ENCODE data around the gene APOC3.

- CAGE, long polyA plus RNA, result no peak
- RRBS, result no CpG with 5 or more reads among the region's 6 CpGs
Measured at GRCh38 chr11:114132845-114133312, 73.4 kb downstream of the ZBTB16 start.

- CAGE, long polyA plus RNA, result no peak
- RRBS, result no CpG with 5 or more reads among the region's 21 CpGs
Measured at GRCh38 chr11:114157539-114158195, 98.2 kb downstream of the ZBTB16 start.

DNA sequence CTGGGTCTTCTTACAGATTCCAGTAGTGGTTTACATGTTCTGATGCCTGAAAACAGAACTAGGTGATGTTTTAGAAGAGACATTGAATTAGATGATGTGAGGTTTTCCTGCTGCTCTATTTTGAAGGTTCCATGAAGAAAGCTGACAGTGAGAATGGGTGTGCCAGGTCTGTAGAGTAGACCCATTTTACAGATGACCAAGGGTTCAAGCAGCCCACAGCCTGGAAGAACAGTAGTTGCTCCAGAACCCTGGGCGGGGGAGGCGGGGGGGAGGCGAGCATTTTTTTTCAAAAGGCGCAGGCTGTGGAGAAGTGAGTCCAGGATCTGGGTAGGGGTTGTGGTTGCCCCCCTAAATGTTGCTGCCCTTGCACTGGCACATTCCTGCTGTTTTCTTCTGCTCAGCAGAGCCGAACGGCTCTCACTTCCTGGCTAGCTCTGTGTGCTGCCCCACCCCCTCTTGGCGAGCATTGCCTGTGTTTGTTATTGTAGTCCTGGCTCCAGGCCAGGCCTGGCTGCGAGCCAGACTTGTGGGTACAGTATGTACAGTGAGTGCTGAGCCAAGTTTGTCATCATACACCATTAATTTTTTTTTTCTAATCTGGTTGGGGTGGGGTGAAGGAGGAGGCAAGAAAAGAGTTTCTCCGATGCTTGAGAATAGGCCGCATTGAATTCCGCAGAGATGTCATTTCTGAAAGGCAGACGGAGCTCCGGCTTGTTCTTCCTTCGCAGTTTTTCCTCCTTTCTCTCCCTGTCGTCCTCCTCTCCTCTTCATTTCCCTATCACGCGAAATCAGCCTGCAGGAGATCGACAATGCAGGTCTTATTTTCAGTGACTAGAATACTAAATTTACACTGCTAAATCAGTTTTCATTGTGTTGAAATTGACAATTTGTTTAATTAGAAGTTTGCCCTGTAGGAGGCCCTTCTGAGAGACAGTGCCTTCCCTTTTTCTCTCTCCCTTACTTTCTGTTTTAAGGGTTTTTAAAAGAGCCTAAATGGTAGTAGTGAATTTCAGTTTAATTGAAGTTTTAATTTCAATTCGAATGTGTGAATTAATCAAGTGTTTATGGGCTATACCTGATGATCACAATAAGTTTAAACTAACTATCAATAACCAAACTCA lies 100.5 kb downstream of the ZBTB16 start:
- CAGE, long polyA plus RNA, result no peak
- RRBS, result no CpG with 5 or more reads among the region's 19 CpGs

DNA sequence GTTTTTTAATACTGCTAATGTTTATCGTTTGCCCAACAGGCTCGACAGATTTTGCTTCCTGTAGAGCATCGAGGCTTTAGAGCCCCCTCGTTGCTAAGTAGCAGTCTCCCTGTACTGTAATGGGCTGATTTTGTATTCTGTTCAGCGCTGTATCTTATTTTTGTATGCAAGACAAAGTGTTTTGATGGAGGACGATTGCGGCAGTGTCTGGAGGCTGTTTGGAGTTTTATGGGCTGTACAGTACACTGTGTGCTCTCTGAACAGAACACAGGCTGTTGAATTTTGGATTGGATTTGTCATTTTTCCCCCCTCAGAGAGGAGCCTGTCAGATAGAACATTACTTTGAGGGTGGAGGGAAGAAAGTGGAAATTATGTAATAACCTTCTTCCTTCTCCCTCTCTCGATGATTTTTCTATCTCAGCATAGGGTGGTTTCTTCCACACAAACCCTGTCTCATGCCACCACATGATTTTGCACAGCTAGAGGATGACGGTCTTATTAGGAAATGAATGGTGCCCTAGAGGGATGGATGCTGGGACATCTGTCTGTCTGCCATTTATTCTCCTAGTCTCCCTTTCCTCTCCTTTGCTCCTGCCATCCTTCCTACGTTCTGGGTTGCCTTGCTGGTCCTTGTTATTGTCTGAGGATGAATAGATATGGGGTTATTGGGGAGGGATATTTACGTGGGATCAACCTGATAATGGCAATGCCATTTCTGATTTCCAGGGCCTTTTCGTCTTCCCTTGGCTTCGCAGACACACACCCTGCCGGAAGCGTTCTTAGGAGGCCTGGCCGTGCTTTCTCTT lies 104.6 kb downstream of the ZBTB16 start:
- CAGE, long polyA plus RNA, result no peak
- RRBS, result no CpG with 5 or more reads among the region's 16 CpGs

DNA sequence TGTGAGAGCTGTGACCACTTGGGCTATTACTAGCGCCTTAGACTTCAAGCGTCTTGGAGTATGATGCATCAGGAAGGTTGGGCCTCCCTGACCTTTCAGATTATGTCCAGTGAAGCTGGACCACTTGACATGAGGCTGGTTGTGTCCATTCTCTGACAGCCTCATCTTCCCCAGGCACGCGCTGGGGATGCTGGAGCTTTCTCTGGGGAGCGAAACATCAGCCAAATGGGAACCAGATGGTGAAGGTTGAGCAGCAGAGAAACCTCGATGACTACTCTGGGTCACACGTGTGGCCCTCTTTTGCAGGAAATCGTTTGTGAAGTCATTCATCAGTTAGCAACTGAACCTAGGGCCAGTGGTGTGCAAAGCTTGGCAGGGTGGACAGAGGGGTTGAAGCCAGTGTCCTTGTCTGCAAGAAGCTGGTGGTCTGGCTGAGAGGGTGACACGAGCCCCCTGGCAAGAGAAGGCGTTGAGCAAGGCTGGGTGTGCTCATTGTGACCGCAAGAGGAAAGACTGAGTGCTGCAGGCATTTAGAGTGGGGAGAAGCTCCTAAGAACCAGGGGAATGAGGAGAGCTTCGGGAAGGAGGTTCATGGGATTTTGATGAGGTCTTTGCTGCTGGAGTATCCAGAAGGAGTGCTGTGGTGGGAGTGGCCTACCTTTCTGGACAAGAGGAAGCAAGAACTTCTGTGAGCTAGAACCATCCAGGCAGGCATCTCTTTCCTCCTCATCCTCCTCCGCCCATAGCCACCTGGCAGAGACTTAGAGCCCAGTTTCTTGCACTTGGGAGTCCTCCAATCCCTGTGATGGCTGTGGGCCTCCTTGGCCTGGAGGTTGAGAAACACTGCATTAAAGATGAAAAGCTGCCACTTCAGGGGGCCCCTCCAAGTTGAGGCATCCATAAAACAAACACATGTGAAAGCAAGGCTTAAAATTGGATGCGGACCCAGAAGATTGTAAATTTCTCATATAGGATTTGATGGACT lies 110.0 kb downstream of the ZBTB16 start:
- CAGE, long polyA plus RNA, result no peak
- RRBS, result no CpG with 5 or more reads among the region's 14 CpGs

GRCh38 chr11:114174755-114175454 lies 115.4 kb downstream of the ZBTB16 start:
- CAGE, long polyA plus RNA, result no peak
- RRBS, result no CpG with 5 or more reads among the region's 3 CpGs

GRCh38 chr11:114216618-114217346 lies 79.4 kb upstream of the NNMT start:
- CAGE, long polyA plus RNA, result no peak
- RRBS, result no CpG with 5 or more reads among the region's 4 CpGs

- CAGE, long polyA plus RNA, result no peak
- RRBS, result no CpG with 5 or more reads among the region's 9 CpGs
Measured at GRCh38 chr11:114307378-114308076, 11.3 kb downstream of the NNMT start.

- CAGE, long polyA plus RNA, result no peak
- RRBS, result no CpG with 5 or more reads among the region's 17 CpGs
Measured at GRCh38 chr11:114315567-114316576, 19.7 kb downstream of the NNMT start.

GRCh38 chr11:115185383-115186048 lies 318.7 kb downstream of the CADM1 start:
- CAGE, long polyA plus RNA, result no peak
- RRBS, result no CpG with 5 or more reads among the region's 10 CpGs

DNA sequence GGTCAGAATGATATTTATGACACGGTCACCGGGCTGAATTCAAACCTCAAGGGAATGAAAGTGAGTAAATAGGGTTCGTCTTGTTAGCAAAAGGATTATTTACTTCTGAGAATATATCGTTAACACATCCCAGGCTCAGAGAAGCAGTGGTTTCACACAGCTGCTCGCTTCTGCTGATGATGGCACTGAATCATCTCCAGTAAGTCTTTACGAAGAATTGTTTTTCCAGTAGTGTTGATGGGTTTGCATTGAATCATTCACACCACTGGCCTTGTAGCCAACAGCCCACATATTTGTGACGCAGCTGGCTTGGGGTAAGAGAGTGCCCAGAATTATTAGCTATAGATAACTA lies 236.4 kb downstream of the CADM1 start:
- CAGE, long polyA plus RNA, result no peak
- RRBS, result no CpG with 5 or more reads among the region's 7 CpGs

GRCh38 chr11:116073088-116073437 lies 568.8 kb upstream of the CADM1 start:
- CAGE, long polyA plus RNA, result no peak
- RRBS, result no CpG with 5 or more reads among the region's 6 CpGs

GRCh38 chr11:116180867-116181652 lies 591.7 kb downstream of the BUD13 start:
- CAGE, long polyA plus RNA, result no peak
- RRBS, result 1% methylated on average over 2 of the region's 12 CpGs

GRCh38 chr11:116785609-116786094 lies 2.2 kb downstream of the ZPR1 start:
- CAGE, long polyA plus RNA, result no peak
- RRBS, result no CpG with 5 or more reads among the region's 2 CpGs

GRCh38 chr11:116816278-116816686 lies 6.8 kb downstream of the APOA4 start:
- CAGE, long polyA plus RNA, result no peak
- RRBS, result no CpG with 5 or more reads among the region's 1 CpG

- CAGE, long polyA plus RNA, result no peak
- RRBS, result no CpG with 5 or more reads among the region's 12 CpGs
Measured at GRCh38 chr11:116826021-116826569, 3.0 kb upstream of the APOA4 start.

DNA sequence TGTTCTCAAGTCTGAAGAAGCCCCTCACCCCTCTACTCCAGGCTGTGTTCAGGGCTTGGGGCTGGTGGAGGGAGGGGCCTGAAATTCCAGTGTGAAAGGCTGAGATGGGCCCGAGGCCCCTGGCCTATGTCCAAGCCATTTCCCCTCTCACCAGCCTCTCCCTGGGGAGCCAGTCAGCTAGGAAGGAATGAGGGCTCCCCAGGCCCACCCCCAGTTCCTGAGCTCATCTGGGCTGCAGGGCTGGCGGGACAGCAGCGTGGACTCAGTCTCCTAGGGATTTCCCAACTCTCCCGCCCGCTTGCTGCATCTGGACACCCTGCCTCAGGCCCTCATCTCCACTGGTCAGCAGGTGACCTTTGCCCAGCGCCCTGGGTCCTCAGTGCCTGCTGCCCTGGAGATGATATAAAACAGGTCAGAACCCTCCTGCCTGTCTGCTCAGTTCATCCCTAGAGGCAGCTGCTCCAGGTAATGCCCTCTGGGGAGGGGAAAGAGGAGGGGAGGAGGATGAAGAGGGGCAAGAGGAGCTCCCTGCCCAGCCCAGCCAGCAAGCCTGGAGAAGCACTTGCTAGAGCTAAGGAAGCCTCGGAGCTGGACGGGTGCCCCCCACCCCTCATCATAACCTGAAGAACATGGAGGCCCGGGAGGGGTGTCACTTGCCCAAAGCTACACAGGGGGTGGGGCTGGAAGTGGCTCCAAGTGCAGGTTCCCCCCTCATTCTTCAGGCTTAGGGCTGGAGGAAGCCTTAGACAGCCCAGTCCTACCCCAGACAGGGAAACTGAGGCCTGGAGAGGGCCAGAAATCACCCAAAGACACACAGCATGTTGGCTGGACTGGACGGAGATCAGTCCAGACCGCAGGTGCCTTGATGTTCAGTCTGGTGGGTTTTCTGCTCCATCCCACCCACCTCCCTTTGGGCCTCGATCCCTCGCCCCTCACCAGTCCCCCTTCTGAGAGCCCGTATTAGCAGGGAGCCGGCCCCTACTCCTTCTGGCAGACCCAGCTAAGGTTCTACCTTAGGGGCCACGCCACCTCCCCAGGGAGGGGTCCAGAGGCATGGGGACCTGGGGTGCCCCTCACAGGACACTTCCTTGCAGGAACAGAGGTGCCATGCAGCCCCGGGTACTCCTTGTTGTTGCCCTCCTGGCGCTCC lies at the start of gene APOC3:
Gene APOC3, plus strand, starts transcription at position 432 of the 1,150 bp plus-strand sequence.
- CAGE, long polyA plus RNA, result no peak
- RRBS, result no CpG with 5 or more reads among the region's 18 CpGs

- CAGE, long polyA plus RNA, result no peak
- RRBS, result no CpG with 5 or more reads among the region's 5 CpGs
Measured at GRCh38 chr11:116845079-116845771, 7.8 kb upstream of the APOA1 start.

DNA sequence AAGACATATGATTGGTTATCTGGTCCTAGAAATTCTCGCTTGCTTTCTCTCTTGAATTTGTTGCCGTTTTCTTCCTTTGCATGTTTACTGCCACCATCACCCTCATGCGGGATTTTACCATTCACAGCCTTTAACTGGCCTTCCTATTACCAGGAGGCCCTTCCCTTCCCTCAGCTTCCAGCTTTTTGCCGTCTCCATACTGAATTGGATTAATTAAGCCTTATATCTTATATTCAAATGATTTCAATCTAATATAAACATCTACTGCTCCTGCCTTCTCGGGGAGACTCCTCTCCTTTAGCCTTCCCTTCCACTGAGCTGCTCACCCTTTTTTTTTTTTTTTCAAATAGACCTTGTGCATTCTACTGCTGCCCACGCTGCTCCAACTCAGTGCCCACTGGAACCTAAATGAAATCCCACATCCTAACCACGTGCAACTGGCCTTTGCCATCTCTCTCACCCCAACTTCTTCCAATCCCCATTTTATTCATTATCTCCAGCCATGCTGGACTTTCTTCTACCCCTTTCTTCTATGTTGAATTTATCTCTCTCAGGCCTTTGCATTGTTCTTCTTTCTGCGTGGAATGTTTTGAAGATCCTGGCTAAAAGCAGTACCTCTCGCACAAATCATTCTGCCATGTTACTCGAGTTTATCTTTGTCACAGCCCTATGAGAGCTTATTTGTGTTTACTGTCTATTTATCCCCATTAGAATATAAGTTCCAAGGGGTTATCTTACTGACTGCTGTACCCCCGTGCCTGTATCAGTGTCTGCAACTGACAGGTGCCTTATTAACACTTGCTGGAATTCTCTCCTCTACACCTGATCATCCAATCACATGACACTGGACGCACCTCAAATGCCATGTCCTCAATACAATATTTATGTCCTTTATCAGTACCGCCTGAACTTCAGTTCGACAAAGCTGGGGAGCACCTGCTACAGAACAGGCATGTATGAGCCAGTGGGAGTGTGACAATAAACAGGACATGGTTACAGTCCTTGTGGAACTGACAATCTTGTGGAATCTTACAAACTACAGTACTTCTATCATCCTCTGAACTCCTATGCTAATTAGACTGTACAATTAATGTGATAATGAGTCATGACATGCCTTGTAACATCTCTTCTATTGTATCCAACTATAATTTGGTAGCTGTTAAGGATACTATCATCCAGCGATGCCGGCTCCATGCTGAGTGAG lies 82.8 kb upstream of the APOA1 start:
- CAGE, long polyA plus RNA, result no peak
- RRBS, result no CpG with 5 or more reads among the region's 16 CpGs

GRCh38 chr11:116933594-116934651 lies 96.5 kb upstream of the APOA1 start:
- CAGE, long polyA plus RNA, result no peak
- RRBS, result no CpG with 5 or more reads among the region's 5 CpGs